SK-N-DZ (cell line): ENCODE results near the gene KLHL28.

DNA sequence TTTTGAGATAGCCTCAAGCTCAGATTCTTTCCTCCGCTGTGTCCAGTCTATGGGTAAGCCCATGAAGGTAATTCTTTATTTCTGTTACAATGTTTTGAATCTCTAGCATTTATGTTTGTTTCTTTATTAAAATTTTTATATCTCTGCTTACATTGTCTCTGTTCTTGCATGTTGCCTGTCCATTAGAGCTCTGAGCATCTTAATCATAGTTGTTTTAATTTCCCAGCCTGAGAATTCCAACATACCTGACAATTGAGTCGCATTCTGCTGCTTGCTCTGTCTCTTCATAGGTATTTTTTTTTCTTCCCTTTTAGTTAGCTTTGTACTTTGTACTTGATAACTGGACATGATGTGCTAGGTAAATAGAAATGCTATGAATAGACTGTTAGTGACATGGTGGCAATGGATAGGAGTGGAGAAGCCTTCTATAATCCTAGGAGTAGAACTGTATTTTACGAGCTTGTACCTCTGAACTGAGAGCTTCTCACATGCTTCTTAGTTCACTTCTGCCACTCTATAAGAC lies 210.4 kb downstream of the LRFN5 start:
RAMPAGE:
- cytosol, long total RNA, result no peak
- nucleus, long total RNA, result no peak

DNA sequence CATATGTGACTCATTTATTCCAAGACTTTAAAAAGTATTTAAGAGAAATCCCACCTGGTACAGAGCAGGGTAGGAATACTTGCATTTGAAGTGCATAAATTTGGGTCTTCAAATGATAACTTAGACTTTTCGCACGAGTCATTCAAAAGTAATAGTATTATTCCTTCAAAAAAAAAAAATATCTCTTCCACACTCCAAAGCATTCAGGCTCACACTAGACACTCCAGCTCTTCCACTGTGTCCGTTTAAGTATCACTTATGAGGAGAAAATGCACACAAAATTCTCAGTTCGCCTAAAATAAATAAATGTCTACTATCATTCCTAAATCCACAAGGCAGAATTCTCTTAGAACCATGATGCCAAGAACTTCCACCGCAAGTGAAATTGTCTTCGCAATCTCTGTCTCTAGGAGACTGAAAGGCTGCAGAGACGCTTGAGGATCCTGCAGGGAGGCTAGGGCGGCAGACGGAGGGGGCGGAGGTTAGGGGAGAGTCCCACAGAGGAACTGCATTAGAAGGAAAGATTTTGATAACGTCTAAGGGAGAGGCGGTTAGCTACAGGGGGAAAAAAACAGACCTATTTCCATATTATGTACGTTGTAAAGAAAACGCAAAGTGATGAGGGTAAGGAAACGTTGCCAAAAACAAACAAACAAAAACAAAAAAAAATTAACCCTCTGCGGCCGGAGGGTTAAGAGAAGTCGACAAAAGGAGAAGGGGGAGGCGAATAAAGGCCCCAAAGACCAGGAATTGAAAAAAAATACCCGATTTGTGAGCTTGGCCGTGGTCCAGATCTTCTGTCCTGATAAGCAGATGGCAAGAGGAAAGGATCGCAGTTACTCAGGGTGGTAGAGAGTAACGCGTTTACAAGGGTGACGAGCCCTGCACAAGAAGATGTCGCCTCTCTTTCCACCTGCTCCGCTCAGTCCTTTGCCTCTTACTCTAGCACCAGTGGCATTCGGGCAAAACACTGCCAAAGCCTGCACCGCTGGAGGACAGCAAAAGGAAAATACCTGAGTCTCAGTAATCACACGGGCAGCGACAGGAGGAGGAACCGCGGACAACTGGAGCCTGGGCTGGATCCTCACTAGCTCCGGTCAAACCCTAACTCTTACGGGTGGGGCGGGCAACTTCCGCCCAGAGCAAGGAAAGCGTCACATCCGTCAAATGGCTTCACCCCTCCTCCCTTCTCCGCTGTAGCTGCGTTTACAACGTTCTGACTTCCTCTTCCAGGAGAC lies at the start of gene KLHL28:
Gene KLHL28, minus strand, starts transcription at position 1,115 of the 1,238 bp plus-strand sequence.
RAMPAGE:
- cytosol, long total RNA, result start-site peak on the minus strand centred at position 1,088 of the sequence, 52 bp wide, 37 and 347 reads in 2 replicates
- nucleus, long total RNA, result no peak

DNA sequence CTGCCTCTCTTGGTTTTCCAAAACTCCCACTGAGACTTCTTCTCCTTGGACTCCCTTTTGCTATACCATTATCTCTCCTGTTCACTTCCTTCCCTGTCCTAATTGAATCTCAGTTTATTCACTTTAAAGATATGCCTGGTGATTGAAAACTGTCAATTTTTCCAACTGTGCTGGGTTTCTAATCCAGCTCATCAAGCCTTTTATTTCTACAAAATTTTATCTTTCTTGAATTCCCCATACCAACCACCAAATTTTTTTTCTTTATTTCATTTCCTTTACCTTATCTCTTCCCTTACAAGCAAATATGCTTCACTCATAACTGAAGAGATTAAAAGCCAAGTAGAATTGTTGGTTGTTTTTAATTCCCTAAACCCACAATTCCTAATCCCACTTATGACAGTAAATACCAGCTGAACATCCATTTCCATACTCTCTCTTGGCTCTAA lies 46.2 kb downstream of the MIS18BP1 start:
RAMPAGE:
- cytosol, long total RNA, result no peak
- nucleus, long total RNA, result no peak

DNA sequence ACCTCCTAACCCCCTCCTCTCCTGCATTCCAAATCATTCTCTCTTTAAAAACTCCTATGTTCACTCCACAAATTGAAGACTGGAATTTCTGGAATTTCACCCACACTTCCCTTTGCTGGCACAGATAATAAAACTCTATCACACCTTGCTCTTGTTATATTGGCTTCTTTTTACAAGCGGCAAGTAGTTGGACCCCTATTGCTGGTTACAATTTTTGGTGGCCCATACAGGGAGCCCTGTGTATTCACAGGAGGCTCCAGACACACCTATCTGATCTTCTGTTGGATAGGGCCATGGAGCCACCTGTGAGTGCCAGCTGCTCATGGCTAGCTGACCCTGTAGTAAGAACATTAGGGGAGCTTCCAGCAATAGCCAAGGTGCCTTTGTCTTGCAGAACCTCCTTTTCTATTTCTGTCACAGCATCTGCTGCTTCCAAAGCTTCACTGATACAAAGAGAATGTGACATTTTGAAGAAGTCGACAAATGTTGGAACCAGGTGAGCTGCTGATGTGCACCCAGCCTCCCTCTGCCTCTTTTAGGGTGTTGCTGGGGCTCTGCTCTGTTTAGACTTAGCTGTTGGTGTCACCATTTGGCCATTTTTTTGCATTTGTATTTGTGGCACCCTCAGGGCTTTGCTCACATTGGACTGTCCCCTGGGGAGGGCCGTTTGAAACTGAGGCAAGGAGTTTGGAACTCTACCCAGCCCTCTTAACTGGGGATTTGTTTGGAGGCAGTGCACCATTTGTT lies 41.4 kb downstream of the MIS18BP1 start:
RAMPAGE:
- cytosol, long total RNA, result no peak
- nucleus, long total RNA, result no peak

GRCh38 chr14:46654239-46654551 lies 2.6 kb upstream of the RPL10L start:
RAMPAGE:
- cytosol, long total RNA, result no peak
- nucleus, long total RNA, result no peak

DNA sequence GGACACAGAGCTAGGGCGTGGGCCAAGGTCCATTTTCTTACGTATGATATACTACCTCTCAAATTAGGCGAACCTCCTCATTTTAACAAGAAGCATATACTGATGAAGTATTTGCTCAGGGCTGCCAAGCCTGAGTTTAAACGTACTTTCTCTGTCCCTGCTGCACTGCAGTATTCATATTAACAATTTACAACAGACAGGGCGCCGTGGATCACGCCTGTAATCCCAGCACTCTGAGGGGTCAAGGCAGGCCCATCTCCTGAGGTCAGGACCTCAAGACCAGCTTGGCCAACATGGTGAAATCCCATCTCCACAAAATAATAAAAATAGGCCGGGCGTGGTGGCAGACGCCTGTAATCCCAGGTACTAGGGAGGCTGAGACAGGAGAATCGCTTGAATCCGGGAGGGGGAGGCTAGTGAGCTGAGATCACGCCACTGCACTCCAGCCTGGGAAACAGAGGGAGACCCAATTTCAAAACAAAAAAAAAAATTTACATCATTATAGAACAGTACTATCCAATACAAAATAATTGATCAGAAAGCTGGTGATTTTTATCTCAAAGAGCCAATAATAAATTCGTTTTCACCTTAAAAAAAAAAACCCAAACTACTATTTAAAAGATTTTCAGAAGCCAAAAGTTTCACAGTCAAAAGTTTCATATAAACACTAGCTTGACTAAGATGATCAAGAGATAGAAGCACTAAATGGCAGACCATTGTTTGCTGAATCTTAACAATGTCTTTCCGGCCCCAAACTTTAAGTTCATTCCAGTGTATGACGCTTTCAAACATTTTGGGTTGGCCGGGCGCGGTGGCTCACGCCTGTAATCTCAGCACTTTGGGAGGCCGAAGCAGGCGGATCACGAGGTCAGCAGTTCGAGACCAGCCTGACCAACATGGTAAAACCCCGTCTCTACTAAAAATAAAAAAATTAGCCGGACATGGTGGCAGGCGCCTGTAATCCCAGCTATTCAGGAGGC lies 1.6 kb downstream of the RPS29 start:
RAMPAGE:
- cytosol, long total RNA, result no peak
- nucleus, long total RNA, result no peak

GRCh38 chr14:49634202-49635074 lies 606 bp downstream of the DNAAF2 start:
RAMPAGE:
- cytosol, long total RNA, result no peak
- nucleus, long total RNA, result no peak

DNA sequence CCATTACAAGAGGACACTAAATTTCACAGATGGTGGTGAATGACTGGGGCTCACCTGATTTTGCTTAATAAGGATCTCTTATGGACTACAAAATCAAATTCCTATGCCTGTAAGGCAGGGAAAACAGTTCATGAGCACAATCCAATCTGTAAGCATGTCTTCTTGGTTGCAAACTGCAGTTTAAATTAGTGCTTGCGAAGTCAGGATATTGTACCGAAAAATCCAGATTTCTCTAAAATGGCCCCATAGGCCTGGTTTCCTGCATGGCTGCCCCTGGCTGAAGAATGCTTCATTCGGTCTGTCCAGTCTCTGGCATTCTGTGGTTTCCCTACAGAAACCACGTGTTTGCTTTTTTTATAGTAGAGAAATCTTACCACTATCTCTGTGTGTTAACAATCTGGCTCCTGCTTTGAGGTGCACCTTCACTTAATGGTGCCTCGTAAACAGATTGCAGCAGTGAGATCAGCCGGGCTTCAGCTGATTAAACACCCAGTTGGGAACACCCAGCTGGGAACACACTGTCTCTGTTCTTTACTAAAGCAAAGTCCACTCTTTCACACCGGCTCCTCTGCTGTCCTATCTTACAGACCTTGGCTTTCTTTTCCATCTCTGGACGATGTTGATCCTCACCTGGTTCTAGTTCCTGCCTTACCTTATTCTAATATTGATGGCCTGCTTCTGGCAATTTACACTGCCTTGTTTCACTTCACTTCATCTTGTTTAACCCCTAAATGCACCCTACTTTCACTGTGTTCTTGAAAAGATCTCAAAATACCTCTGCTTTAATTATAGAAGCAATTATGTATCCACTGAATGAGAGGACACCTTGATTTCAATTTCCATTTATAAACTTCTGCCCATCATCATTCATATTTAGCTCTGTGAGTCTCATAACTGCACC lies 6.7 kb upstream of the DNAAF2 start:
RAMPAGE:
- cytosol, long total RNA, result no peak
- nucleus, long total RNA, result no peak

GRCh38 chr14:49769765-49770653 lies 2.1 kb downstream of the KLHDC2 start:
RAMPAGE:
- cytosol, long total RNA, result no peak
- nucleus, long total RNA, result no peak

RAMPAGE:
- cytosol, long total RNA, result no peak
- nucleus, long total RNA, result no peak
Observed at GRCh38 chr14:49863459-49864583, 11.2 kb upstream of the NEMF start.

GRCh38 chr14:49867563-49868738 lies 15.4 kb upstream of the NEMF start:
RAMPAGE:
- cytosol, long total RNA, result start-site peak on the minus strand at chr14:49868126-49868145, 13 and 12 reads in 2 replicates
- nucleus, long total RNA, result no peak

RAMPAGE:
- cytosol, long total RNA, result no peak
- nucleus, long total RNA, result no peak
Observed at GRCh38 chr14:49893609-49894271, 858 bp downstream of the ARF6 start.

DNA sequence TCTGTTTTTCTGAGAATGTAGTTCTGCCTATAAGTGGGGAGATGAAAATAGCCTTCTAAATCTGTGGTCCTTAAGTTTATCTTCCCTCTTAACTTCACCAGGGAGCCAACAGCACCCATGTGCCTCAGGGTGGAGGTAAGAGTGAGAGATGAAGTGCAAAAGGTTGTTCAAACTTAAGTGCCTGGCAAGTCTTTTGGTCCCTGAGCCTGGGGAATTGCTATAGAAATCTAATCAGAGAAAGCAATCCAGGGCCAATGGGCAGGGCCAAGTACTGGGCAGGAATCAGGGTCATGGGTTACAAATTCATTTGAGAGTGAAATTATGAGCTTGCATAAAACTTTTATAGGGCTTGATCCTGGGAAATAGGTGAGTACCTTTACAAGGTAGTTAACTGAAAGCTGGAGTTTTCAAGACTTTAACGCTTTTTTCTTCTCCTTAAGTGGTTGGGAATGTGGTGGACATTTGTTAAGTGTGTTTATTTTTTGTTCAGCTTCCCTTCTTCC lies 59.1 kb downstream of the ARF6 start:
RAMPAGE:
- cytosol, long total RNA, result no peak
- nucleus, long total RNA, result no peak

DNA sequence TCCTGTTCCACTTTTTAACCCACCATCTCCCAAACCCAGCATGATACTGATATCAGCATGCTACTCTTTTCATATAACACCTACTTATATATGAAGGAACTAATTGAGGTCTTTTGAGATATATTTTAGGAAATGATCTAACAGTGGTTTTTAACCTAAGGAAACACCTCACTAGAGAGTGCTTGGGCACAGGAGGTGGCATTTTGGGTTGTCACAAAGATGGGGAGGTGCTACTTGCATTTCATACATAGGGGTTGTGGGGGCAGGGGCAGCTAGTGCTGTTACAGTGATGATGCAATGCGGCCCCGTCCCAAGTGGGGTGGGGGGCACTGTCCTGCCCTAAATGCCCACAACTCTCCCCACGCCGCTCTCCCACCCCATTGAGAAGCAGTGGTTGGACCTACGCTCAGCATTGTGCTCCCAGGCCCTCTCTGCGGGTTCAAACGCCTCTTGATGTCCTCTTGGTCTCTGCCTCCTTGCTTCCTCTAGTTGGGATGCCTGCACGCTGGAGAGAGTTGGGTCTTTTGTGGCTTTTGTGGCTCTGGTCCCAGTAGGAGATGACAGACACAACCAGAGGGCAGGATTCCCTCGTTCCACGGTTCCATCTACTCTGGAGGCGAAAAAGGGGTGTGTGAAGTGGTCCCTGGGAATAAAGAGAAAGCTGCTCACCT lies 109.6 kb downstream of the ARF6 start:
RAMPAGE:
- cytosol, long total RNA, result no peak
- nucleus, long total RNA, result no peak

DNA sequence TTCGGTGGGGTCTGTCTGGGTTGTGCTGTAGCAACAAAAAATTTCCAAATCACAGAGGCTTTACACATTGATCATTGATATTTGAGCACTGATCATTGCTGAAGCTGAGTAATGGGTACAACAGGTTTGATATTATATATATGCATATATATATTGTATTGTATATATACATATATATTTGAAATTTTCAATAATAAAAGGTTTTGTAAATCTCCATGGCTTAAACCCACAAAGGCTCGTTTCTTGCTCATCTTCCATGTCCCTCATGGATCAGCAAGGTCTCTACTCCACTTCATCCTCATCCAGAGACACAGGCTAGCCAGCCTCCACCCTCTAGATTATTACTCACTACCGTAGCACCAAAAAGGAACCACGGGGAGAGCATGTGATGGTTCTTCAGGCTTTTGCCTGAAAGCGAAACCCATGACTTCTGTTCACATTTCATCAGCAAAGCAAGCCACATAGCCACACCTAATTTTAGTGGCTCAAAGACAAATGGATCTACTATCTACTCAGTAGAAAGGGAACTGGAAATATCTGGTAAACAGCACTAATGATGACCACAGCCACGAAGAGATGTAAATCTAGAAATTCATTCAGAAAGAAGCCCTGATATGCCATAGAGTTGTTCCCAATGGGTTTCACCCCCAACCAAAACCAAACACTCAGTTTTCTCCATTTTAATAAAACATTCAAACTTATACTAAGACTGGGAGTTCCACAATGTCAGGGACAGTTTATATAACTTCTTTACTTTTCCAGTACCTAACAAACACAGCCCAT lies 51.4 kb downstream of the VCPKMT start:
RAMPAGE:
- cytosol, long total RNA, result no peak
- nucleus, long total RNA, result no peak

DNA sequence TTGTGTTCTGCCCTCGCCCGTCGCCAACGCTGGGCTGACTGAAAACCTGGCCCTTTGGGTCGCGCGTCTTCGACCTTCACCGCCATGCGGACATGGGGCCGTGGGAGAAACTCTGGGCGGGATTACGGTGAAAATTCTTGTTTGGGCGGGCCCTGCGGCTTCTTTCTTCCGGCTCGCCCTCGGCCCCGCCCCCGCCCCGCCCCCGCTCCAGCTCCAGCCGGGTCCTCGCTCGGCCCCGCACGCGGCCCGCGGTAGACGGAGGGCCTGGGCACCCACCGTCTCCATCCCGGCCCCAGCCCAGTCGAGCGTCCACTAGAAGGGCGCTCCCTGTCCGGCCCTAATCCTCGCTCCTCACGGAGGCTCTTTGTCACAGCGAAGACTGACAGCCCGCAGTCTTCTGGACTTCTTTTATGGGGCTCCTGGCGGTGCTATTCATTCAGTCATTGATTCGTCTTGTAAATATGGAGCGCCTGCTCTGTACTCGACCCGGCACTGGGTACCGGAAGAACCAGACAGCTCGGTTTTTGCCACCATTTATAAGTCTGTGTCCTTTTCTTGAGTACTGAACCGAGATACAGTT lies 403 bp downstream of the DMAC2L start:
RAMPAGE:
- cytosol, long total RNA, result no peak
- nucleus, long total RNA, result no peak

DNA sequence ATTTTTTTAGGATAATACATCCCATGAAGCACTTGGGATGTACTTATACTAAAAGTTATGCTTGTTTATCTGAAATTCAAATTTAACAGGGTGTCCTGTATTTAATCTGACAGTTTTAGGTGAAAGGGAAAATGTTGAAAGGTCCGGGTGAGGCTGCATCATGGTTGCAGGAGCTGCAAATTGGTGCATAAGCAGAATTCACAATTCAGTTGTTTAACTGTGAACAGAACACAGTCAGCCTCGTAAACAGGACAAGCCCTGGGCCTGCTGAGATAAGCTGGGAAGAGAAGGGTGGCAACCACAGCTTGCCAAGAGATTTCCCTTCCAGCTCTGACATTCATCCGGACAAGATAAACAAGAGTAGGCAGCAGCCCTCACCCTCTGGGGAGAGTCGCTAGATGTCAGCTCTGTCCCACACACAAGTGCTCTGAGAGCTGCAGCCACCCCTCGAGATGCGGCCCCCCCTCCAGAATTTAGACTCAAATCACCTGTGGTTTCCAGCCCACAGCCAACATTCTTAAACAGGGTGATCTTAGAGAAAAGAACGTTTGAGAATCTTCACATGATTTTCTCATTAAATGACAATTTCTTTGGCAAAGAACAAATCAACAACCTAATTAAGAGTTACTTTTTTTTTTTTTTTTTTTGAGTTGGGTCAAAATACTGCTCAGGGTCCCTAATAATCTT lies 30.5 kb downstream of the DMAC2L start:
RAMPAGE:
- cytosol, long total RNA, result no peak
- nucleus, long total RNA, result no peak

DNA sequence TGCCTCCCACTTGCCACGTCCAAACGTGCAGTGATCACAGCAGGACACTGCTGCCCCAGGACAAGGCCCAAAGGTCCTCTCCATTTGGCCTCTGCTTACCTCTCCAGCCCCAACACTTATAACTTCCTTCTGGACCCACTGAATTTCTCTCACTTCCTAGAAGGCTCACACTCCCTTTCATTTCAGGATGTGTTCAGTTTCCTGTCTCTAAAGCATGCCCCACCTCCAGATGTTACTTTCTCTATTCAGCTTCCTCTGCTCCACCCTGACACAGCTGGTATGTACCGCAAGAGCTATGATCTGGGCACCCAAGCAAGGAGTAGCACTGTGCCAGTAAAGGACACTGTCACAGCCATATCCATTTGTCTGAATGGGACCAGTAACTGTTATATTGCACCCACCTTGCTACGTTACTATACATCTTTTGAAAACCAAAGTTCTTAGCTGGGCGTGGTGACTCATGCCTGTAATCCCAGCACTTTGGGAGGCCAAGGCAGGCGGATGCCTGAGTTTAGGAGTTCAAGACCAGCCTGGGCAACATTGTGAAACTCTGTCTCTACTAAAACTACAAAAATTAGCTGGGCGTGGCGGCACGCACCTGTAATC lies 32.8 kb downstream of the CDKL1 start:
RAMPAGE:
- cytosol, long total RNA, result no peak
- nucleus, long total RNA, result no peak

RAMPAGE:
- cytosol, long total RNA, result no peak
- nucleus, long total RNA, result no peak
Observed at GRCh38 chr14:50392767-50393399, 3.8 kb downstream of the CDKL1 start.

DNA sequence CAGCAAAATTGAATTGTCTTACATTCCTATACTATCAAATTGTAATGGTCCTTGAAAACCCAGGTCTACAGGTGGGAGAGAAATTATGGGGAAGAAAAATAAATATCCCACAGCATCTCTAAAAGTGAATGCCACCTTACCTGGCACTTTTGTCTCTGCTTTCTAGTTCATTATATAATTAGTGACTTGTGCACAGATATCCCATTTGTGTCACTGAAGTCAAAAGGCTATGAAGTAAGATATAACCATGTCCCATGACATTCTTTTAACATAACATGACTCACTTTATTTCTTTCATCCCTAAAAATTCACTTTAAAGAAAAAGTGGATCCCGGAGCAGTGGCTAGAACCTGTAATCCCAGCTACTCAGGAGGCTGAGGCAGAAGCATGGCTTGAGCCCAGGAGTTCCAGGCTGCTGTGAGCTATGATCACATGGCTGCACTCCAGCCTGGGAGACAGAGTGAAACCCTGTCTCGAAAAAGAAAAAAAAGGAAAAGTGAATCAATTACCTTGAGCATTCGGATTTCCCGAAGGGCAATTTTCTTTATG lies 1.4 kb downstream of the CDKL1 start:
RAMPAGE:
- cytosol, long total RNA, result no peak
- nucleus, long total RNA, result no peak